ENCODE measurements around a stretch of chr19.

- PRO-cap, result no peak
Measured at GRCh38 chr19:28883339-28883874, 329.5 kb downstream of the UQCRFS1 start.

GRCh38 chr19:29207521-29208310 lies 5.2 kb downstream of the UQCRFS1 start:
- PRO-cap, result no peak

GRCh38 chr19:29525675-29525883 lies 215 bp upstream of the VSTM2B start:
- PRO-cap, result no peak

- PRO-cap, result no peak
Measured at GRCh38 chr19:29528319-29529091, 2.7 kb downstream of the VSTM2B start.

GRCh38 chr19:29609816-29610479 lies 3.9 kb downstream of the POP4 start:
- PRO-cap, result no peak

- PRO-cap, result no peak
Measured at GRCh38 chr19:29610480-29611112, 4.5 kb downstream of the POP4 start.

DNA sequence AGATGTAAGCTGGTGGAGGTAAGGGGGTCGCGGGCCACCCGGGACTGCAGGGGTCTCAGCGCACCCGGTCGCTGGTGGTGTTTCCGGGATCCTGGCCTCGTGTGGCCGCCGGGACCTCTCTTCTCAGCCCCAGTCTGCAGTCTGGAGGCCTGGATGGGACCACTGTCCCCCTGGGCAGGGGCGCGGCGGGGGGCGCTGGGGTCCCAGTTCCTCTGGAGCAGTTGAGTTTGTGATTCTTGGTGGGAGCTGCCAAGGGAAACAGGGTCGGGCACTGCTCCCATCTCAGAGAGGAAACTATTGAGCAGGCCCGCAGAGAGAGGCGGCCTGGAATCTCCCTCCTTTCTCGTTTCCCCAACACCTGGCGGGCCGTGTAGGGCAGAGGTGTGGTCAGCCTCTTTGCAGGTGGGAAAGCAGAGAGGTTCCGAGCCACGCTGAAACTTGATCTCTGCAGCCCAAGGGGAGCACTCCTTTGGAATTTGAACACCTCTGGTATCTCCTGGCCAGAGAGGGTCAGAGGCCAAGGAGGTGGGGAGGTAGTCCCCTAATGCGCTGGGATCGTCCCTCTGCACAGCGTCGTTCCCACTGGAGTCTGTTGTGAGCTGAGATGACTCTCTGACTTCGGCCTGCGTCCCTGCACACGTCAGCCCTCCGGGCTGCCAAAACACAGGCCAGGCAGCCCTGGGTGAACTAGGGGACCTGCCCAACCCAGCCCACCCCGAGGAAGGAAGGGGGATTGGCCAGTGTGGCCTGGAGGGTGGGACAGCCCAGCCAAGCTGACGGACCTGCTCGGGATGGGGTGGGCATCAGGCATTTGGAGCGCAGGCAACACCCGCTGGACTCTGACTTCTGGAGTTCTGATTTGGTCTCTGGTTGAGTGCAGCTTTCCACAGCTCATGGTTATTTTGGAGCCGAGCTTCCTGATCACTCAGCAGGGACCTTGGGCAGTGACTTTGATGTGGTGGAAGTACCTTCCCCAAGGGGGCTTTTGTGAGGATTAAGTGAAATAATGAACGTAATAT lies 826 bp downstream of the PLEKHF1 start:
- PRO-cap, result unidirectional peak, minus-strand start at position 591 of the sequence

DNA sequence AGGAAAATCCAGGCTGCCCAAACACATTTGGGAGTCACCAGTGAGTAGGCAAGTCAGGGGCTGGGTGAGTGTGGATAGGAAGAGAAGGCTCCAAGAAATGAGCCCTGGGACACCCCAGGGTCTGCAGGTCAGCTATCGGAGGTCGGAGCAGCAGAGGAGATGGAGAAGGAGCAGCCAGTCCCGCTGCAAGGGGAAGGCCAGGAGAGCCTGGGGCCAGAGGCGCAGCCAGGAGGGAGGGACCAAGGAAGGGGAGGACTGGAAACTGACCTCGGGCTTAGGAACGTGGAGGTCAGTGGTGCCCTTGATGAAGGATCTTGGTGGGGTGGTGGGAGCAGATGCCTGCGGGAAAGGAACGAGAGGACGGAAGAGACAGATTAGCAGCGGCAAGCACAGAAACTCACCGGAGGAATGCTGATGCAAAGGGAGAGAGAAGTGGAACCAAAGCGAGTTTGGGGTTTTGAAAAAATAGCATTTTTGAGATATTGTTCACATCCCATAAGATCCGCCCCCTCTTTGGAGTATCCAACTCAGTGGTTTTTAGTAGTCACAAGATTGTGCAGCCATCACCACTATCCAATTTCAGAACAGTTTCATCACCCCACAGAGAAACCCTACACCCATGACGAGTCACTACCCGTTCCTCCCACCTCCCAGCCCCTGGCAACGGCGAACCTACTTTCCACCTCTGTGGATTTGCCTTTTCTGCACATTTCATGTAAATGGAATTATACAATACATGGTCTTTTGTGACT lies 22.1 kb downstream of the PLEKHF1 start:
- PRO-cap, result no peak

DNA sequence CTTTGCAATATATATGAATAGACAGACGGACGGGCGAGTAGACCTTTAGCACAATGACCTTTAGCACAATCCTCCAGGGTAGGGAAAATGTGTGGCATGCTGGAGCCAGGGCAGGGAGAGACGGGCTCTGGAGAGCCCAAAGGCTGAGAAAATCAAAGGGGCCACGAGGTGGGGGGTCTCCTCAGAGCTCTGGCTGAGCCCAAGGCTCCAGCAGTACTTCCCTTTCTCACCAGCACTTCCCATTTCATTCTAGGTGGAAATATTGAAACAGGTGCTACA lies 5.9 kb downstream of the C19orf12 start:
- PRO-cap, result no peak

GRCh38 chr19:29810853-29811262 lies 933 bp upstream of the CCNE1 start:
- PRO-cap, result no peak

- PRO-cap, result no peak
Measured at GRCh38 chr19:29842965-29843752, 31.4 kb downstream of the CCNE1 start.

DNA sequence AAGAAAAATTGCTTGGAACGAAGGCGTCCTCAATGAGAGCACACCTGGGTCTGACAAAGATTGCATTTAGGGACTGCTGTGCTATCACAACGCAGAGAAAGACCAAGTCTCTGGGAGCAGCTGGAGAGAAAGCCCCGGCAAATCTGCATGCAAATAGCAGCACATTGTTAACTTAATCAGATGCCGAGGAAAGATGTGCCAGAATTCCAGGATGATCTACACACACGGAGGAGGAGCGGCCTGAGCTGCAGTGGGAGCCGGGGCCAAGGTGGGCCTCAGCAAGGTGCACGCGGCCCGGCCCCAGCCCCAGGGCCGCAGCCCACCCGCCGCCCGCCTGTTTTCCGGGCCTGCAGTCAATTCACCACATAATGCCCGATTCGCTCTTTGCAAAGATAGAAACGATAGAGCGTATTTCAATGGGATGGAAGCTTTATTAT lies 1.5 kb downstream of the ZNF536 start:
- PRO-cap, result no peak

DNA sequence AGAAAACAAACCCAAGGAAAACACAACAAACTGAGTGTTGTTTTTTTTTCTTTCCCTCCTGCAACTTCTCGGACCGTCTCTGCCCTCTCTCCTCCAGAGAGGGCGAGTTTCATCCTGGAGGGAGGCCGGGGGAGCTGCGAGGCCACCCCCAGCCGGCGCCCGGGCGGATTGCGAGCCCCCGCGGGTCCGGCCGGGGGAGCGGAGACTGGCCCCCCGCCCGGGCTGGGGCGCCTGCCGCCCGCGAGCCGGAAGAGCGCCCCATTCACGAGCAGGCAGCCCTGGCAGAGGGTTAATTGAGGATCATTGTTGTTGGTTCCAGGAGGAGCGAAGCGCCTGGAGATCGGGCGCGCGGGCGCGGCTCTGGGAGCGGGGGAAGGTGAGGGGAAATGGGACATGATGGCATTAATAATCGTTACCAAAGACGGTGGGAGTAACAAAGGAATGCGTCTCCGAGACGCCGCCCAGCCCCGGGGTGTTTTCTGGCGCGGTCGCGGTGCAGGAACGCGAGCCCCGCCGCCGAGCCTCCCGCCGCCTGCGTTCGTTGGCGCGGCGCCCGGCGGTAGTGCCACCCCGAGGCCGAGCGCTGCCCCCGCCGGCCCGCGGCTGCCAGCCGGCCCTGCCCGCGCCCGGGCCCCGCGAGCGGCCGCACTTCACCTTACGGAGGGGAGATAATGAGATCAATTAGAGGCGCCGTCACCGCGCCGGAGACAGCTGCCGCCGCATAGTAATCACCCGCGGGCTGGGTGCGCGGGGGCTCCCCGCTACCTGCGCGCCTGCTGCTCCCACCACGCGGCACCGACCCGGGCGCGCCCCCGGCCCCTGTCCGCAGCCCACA lies 2.7 kb downstream of the ZNF536 start:
- PRO-cap, result no peak

- PRO-cap, result no peak
Measured at GRCh38 chr19:31392317-31392868, 43.2 kb upstream of the TSHZ3 start.

- PRO-cap, result no peak
Measured at GRCh38 chr19:31838207-31838785, 489.1 kb upstream of the TSHZ3 start.

DNA sequence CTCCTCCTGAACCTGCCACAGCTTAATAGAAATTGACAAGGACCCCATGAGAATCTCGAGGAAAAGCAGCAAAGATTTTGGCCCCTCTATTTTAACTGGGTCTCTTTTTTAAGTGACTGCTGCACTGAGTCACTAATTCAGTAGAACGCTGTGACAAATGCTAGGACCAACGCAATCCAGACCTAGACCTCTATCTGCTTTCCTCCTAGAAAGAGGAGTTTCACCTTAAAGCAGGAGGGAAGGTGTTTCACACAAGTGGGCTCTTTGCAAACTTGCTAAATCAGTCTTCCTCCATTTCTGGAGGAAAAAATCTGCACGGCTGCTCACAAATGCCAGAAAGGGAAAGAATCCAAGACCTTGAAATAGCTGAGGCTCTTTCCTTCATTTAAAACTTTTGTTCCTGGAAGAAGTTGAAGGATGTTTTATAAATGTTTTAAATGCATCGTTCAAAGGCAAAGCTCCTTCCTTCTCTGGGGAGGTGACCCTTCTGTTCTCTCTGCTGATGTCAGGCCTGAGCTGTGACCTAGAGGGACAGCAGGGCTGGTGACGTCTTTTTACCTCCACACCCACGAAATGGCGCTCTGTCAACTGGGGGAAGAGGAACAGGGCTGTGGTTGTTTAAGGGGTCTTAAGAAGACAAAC lies 376.5 kb upstream of the ZNF507 start:
- PRO-cap, result no peak

DNA sequence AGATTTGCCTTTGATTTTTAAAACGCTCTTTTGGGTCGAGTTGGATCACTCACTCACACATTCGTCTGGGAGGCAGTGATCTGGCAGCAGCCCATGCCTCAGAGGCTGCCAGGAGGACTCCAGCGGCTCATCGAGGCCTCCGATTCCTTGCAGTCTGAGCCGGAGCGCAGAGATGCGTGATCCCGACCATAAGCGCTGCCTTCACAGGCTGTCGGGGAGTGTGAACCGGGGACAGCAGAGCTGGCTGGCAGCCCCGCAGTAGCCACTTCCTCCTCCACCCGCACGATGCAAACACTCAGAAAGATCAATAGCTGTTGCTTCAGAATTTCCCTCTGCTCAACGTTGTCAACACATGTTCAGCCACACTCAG lies 35.5 kb upstream of the ZNF507 start:
- PRO-cap, result no peak

GRCh38 chr19:32649553-32649888 lies 25.5 kb downstream of the ANKRD27 start:
- PRO-cap, result no peak

DNA sequence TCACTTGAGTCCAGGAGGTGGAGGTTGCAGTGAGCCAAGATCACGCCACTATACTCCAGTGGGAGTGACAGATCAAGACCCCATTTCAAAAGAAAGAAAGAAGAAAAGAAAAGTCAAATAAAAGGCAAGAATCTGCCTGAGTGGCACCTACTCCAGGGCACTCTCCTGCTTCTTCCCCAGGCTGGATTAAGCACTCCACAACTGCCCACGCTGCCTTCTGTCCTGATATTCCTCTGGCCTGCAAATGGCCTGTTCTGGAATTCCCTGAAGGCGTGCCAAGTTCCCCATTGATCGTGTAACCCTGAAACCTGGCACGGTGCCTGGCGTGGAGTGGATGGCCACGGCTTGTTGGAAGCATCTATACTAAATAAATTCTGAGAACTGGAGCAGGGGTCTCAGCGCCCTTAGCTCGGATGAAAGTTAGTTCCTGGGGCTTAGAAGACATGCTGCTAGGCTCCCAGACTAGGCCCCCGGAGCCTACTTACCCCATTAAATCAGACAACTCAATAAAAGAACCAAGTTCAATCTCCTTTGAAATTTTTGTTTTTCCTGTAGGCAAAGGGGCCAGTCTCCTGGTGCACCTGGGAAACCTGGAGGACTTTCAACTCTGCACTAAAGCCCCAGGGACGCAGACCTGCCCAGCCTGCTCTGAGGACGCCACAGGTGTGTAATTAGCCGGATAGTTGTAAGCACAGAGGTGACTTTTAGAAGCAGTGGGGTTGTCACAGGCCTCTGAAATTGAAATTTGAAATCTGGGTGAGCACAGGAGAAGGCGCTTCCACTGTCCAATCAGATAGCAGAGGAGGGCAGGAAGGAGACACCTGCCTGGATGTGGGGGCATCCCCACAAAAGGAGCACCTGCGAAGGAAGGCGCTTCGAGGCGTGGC lies 21.9 kb downstream of the ANKRD27 start:
- PRO-cap, result no peak

- PRO-cap, result no peak
Measured at GRCh38 chr19:32676207-32676929, 720 bp downstream of the RGS9BP start.